Measurements from ENCODE around the genes TTR and RNF125.

- PRO-cap, result no peak
Observed at GRCh38 chr18:31227224-31227753, 64.6 kb upstream of the DSC1 start.

- PRO-cap, result no peak
Observed at GRCh38 chr18:31244651-31245387, 73.1 kb upstream of the DSG1 start.

- PRO-cap, result no peak
Observed at GRCh38 chr18:31513348-31514295, 15.6 kb downstream of the DSG2 start.

- PRO-cap, result no peak
Observed at GRCh38 chr18:31591325-31592152, at the start of gene TTR. TTR (plus strand) TSS chr18:31591877.

DNA sequence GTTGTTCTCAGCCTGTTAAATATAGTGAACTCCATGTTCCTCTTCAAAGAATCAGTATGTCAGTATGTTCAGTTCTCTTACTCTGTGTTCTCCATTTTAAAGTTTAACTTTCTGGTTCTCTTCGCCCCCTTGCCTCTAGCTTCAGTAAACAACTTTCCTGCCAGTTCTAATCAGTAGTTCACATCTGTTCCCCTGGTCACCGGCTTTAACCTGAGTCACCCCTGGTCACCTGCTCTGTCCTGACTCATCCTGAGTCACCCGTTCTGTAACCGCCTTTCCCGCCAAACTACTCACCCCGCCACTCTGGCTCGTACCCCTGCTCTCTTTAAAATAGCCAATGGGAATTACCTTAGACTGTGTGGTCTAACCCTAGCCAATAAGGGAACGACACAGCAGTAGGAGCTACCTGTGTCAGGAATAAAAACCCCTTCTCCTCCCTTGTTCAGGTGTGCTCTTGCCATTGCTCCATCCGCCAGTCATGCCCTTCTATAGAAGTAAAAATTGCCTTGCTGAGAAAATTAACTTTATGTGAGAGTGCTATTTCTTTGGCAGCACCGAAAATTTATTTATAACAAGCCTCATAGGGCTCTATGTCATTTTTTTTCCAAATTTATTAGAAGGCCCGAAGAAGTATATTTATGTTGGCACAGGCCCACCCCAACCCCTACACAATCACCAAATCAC, 21.7 kb downstream of the SLC25A52 start:
- PRO-cap, result no peak

GRCh38 chr18:31810563-31811077, 49.9 kb upstream of the SLC25A52 start:
- PRO-cap, result no peak

DNA sequence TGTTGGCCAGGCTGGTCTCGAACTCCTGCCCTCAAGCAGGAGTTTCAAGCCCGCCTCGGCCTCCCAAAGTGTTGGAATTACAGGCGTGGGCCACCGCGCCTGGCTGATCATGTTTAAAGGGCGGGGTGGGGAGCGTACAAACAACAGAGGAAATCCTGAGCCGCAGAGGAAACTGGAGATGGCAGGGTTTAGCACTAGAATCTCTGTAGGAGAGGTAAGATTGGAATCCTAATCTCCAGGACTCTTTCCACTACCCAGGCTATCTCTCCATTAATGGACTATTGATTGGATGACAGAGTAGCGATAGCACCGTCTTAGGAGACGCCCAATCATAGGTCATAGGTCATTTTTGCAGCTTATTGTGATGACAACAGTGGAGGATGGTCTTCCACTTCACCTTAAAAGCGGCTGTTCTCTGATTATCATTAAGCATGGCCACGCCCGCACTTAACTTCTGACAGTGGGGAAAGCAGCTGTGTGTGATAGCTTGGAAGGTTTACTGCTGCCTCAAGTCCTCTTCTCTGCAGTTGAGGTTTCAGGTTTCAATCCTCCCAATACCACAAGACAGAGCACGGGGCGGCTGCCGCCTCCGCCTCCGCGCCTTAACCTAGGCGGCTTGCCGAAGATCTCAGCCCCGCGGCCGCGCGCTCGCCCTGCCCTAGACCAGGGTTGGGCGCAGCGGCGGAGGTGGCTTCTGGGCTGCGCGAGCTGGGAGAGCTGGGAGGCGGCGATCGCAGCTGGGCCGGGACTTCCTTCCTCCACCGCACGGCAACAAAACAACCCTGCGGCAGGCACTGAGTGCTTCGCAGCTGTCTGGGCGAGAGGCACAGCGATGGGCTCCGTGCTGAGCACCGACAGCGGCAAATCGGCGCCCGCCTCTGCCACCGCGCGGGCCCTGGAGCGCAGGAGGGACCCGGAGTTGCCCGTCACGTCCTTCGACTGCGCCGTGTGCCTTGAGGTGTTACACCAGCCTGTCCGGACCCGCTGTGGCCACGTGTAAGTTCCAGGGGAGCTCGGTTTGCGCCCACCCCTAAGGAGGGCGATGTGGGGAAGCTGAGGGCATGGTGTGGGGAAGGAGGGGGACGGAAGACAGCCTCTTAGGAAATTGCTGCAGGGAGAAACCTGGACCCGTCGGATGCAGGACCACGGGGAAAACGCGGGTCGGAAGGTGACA, at the start of gene RNF125:
RNF125 (plus strand) TSS at position 794 of the 1,174 bp plus-strand sequence.
- PRO-cap, result bidirectional peak, plus-strand start at position 165 of the sequence, minus-strand start at position 115 of the sequence; bidirectional peak, plus-strand start at position 450 of the sequence, minus-strand start at position 427 of the sequence; bidirectional peak, plus-strand start at position 806 of the sequence, minus-strand start at position 665 of the sequence

- PRO-cap, result no peak
Observed at GRCh38 chr18:32040767-32041454, 22.3 kb downstream of the RNF125 start.

DNA sequence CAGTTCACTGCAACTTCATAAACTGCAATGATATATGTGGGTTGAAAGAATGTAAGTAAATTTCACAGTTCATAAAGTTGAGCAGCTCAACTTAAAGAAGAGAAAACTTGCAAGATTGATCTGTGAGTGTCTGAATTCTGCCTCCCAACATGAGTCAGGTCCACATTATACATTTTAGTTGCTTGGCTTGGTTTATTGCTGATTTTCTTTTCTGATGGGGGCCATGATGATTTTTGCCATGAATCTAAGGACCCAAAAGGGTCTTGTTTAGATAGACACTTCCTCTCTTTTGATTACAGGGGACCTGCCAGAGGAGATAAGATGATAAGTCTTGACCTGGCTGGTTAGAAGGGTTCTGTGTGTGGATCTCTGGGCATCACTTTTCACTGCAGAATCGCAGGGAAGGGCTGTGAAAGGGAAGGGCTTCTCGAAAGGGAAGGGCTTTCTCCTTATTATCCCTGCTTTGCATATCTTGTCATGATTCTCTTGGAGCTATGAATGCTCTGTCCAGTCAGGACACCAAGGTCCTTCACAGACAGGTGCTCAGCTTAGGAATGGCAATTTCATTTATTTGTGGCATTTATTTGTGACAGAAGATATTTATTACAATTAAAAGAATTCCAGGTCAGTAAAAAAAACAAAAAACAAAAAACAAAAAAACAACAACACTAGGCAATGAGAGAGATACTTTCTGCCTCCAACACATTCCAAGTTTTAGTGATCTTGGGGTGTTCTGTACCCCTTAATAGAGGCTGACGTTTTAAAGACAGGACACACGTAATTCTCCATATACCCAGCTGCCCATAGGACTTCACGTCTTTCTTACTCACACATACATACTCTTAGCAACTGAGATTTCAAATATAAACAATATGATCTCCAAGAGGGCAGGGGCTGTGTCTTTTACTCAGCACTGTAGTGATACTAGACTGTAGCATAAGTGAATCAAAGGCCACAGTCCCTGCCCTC, 75.1 kb downstream of the MEP1B start:
- PRO-cap, result no peak

GRCh38 chr18:32269845-32270680, 80.2 kb downstream of the MEP1B start:
- PRO-cap, result no peak

GRCh38 chr18:32368125-32368776, 102.4 kb downstream of the GAREM1 start:
- PRO-cap, result no peak

GRCh38 chr18:32468674-32469157, 2.0 kb downstream of the GAREM1 start:
- PRO-cap, result no peak

GRCh38 chr18:32802893-32803926, 30.4 kb upstream of the KLHL14 start:
- PRO-cap, result no peak

DNA sequence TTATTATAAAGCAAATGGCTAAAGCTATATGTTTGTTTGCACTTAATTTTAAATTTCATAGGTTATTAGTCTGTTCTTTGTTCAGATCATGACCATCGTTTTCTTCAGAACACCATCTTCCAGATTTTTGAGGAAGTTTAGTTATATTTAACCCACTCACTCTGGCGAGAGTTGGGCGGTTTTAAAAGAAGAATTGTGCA, 214.8 kb upstream of the DTNA start:
- PRO-cap, result no peak

DNA sequence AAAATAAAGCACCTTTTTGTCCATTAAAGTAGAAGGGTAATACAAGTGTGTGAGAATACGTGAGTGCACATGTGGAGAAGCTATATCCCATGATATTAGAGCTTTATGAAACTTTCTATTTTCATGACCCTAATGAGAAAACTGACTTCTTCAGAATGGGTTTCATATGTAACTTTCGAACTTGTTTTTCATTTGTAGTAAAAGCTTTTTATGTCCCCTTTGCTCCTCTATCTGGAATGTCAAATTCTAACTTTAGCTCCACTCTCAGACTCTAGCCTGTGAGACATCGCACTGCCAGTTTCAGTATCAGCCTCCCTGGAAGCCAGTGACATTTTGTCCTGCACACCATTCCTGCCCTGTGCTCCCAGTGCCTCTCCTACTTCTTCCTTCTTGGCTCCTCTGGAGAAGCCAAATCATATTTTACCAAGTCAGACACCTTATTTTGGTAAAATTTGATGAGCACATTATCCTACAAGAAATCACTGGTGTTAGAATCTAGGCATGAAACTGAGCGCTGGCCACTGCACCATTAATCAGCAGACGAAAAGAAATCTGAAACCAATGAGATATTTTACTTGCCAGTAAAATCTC, 42.1 kb downstream of the MAPRE2 start:
- PRO-cap, result no peak

GRCh38 chr18:35137703-35138340, 96.6 kb downstream of the MAPRE2 start:
- PRO-cap, result no peak

DNA sequence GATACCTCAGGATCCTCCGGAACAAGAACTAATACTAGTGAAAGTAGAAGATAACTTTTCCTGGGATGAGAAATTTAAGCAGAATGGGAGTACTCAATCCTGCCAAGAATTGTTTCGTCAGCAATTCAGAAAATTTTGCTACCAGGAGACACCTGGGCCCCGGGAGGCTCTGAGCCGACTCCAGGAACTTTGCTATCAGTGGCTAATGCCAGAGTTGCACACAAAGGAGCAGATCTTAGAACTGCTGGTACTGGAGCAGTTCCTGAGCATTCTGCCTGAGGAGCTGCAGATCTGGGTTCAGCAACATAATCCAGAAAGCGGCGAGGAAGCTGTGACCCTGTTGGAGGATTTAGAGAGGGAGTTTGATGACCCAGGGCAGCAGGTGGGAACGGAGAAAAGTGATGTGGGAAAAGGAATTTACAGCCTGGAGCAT, 1.7 kb downstream of the ZNF397 start:
- PRO-cap, result no peak

- PRO-cap, result no peak
Observed at GRCh38 chr18:35340163-35341436, 3.6 kb downstream of the ZNF24 start.

DNA sequence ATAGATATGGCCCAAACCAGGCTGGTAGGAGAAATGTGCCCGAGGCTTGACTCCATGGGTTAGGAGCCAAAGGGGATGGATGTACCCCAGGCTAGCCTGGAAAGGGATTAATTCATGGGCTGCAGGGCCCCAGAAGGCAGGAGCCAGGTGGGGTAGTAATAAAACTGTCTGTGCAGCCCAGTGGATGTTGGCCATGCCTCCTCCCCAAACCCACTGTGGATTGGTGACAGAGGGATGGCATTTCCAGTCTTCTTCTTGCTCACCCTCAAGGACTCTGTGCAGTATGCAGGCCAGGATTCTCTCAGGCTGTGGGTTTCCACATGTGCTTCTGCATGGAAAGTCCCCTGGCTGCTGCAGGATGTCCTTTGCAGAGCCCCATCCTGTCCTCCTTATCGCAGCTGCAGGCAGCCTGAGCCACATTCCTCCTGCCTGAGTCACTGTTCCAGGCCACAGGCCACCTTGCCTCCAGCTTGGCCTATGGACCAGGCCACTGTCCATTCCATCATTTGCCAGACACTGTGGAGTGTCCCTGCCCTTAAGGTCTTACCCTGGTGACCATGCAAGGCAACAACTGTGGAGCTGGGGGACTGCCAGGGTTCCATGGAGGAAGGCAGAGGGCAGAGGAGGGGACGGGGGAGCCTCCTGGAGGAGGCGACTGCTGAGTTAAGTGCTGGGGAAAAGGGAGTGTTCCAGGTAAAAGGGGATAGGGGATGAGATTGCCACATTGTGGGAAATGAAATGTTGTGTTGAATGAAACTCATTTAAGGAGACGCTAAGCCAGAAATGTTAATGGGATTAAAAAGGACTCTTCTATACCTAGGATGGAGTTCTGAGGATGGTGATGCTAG, 38.9 kb downstream of the INO80C start:
- PRO-cap, result no peak

GRCh38 chr18:35496669-35497468, 891 bp downstream of the INO80C start:
- PRO-cap, result no peak

Data from bronchial lymph node (tissue), 1 donor.